Osteocyte (in vitro differentiated cells): ENCODE measurements around the genes C3orf33 and GMPS.

- PRO-cap, result unidirectional peak, plus-strand start at chr3:155805674; unidirectional peak, minus-strand start at chr3:155806268
Measured at GRCh38 chr3:155805474-155806617, at the start of gene C3orf33. Gene C3orf33, minus strand, starts transcription at chr3:155806278.

DNA sequence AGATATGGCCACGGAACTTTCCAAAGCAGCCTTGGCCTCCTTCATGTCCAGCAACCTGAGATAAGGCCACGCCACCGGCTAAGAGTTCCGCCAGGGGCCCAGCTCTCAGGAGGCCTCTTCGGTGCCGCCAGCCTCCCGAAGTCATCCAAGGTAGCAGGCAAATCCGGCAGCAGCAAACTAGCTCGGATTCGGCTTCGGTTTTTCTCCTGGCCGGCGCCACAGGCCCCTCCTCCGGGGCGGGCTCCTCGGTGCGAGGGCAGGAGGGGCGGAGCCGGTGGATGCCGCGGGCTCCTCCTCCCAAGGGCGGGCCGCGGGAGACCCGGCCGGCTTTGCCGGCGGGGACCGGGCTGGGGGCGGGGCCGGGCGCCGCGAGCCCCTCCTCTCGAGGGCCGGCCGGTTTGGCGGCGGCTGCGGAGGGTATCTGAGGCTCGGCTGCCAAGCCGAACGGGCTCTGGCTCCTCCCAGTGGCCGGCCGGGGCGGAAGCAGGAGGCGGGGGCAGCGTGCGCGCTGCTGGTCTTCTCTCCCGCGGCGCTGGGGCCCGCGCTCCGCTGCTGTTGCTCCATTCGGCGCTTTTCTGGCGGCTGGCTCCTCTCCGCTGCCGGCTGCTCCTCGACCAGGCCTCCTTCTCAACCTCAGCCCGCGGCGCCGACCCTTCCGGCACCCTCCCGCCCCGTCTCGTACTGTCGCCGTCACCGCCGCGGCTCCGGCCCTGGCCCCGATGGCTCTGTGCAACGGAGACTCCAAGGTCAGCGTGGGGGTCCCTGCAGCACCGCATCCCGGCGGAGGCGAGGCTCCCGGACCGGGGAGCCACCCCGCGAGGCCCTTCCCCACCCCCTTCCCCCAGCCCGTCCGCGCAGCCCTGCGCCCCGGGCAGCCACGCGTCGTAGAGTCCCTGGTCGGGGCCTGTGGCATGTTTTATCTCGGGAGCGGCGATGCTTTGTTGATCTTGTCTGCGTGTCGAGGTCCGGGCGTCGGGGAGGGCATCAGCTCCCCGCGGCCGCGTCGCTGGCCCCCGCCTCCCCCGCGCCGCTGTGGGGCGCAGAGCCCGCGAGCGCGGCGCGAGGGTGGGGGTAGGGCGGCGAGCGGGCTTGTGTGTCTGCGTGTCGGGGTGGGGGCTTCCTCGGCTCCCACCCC lies at the start of gene GMPS:
TSS of gene GMPS (plus strand) at position 499 of the 1,135 bp plus-strand sequence.
- PRO-cap, result bidirectional peak, plus-strand start at position 563 of the sequence, minus-strand start at position 179 of the sequence; bidirectional peak, plus-strand start at position 972 of the sequence, minus-strand start at position 891 of the sequence

DNA sequence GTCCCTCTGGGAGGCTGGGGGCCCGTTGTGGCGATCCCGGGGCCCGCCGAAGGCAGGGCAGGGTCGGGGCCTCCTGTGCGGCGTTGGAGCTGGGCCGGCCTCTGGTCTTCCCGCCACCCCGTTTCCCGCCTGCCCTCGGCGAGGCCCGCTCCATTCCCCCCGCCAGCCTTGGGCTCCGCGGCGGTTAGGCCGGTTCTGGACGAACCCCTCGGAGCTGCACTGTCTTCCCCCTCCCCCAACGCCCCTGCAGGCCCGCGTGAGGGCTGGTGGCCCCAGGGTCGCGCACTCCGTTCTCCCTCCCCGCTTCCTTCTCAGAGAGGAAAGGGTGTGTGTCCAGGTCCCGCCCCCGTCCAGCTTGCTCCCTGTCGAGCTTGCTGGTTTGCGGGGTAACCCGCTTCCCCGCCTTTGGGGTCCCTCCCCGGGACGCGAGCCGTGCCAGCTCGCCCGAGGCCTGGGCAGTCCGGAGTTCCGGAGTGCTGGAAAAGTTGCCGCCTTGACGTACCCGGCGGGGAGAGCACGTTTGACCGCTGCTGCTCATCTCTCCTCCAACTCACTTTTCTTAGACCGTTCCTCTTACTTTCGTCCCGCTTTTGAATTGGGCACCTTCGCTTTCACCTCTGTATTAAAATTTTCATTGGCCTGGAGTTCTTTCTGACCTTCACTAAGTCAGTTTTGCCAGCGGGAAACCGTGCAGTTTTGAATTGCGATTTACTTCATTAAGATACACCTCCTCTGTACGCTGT lies 1.0 kb downstream of the GMPS start:
- PRO-cap, result no peak

DNA sequence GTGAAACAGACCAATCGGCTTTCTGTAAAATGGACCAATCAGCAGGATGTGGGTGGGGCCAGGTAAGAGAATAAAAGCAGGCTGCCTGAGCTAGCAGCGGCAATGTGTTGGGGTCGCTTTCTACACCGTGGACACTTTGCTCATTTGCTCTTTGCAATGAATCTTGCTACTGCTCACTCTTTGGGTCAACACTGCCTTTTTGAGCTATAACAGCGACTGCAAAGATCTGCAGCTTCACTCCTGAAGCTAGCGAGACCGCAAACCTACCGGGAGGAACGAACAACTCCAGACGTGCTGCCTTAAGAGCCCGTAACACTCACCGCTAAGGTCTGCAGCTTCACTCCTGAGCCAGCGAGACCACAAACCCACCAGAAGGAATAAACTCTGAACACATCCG lies 78.3 kb upstream of the KCNAB1 start:
- PRO-cap, result no peak

DNA sequence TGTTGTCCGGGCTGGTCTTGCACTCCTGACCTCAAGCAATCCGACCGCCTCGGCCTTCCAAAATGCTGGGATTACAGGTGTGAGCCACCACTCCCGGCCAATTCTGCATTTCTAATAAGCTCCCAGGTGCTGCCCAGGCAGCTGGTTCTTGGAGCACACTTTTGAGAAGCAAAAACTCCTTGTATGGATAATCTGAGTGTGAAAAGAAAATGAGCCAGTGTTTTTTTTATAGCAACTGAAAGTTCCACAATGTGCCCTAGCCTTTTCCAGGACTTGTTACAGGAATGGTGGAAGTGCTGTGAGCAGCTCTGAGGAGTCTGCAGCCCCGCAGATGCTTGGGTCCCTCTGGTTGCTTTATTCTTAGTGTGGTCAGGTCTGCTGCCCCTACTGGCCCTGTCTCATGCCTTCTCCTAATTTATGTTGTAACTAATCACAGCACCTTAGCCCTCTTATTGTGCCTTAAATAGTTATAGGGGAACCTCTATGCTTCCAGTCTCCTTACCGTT lies 13.5 kb upstream of the KCNAB1 start:
- PRO-cap, result no peak

DNA sequence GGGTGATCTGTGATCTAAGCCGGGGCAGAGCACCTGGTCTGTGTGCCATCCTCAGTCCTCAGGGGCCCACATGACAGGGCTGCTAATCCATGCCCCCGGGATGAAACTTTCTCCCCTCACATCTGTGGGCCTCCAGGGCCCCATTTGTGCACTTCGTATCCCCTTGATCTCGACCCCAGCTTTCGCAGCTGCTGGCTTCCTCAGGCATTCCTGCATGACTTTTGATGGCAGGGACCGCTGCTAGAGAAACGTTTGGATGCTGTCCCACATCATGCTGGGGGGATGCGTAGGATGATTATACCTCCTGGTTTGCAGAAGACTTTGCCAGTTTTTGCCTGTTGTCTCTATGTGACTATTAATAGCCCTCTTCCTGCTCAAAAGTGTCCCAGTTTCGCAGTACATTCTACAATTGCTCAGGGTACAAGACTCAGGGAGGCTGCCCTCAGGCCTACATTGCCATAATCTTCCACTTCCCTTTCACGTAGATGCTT lies 10.4 kb upstream of the KCNAB1 start:
- PRO-cap, result no peak

GRCh38 chr3:156605408-156606579 lies 50.9 kb upstream of the SSR3 start:
- PRO-cap, result bidirectional peak, plus-strand start at chr3:156605970, minus-strand start at chr3:156605905

- PRO-cap, result no peak
Measured at GRCh38 chr3:156691901-156692566, 17.6 kb downstream of the TIPARP start.

DNA sequence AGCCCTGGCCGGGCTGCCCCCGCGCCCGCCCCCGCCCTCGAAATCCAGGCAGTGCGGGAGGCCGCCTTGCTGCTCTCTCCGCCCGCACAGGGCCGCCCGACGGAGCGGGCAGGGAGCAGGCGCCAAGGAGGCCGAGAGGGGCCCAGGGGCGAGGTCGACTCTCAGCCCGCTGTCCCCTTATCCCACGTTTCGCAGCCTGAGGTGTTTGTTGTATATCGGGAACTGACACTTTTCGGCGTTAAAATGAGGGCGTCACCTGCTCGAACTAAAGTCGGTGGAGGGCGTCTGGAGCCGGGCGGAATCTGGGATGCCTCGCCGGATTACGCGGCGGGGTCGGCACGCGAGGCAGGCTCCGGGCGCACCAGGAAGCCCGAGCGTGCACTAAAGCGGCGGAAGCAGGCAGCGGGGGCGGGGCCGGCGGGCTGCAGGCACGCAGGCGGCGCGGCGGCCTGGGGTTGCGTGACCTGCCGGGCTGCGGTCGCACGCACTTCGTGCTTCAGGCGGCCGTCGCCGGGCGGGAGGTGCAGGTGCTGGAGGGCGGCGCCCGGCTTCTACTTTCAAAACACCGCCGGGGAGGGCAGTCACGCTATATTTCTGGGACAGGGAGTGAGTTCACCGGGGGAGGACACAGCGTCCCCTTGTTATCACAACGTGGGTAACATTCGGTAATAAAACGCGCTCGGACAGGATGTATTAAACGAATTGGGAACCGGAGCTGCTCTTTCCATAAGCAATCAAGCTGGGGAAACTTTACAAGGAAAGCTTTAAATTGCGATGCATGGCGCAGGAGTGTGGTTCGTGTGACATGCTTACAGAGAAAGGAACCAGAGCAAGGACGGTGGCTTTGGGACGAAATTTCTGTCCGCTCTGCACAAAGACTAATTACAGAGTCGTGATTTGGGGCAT lies 9.3 kb upstream of the LEKR1 start:
- PRO-cap, result bidirectional peak, plus-strand start at position 589 of the sequence, minus-strand start at position 304 of the sequence

DNA sequence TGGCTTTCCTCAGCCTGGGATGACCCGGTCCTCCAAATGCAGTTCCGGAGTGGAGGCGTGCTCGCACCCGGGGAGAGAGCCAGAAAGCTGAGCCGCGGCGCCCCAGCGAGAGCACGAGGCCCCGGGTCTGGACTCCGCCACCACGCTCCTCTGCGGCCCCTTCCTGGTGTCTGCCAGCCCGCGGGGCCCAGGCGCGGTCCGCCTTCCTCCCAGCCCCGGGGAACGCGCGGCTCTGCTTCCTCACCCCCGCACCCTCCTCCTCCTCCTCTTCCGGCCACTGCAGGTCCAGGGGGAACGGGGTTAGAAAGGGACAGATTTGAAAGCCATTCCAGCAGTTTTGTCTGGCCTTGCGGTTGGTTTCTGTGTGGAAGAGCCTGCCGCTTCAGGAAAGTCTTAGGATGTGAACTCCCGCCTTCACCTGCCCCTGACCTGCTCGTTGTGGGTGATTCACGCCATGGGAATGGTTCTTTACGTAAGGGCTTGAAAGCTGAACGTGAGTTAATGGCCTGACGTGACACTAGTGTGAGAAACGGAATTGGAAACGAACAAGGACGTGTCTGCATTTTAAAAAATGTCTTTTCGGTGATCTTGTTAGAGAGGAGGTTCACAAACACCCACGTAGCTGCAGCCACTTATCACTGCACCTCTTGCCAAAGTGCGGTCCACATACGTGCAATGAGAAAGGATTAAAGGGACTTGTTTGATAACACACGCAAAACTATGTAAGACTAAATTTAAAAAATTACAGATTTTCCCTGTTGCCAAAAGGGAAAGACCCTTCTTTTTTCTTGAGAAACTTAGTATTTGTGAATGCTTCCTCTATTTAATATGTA lies 451 bp downstream of the LEKR1 start:
- PRO-cap, result no peak

DNA sequence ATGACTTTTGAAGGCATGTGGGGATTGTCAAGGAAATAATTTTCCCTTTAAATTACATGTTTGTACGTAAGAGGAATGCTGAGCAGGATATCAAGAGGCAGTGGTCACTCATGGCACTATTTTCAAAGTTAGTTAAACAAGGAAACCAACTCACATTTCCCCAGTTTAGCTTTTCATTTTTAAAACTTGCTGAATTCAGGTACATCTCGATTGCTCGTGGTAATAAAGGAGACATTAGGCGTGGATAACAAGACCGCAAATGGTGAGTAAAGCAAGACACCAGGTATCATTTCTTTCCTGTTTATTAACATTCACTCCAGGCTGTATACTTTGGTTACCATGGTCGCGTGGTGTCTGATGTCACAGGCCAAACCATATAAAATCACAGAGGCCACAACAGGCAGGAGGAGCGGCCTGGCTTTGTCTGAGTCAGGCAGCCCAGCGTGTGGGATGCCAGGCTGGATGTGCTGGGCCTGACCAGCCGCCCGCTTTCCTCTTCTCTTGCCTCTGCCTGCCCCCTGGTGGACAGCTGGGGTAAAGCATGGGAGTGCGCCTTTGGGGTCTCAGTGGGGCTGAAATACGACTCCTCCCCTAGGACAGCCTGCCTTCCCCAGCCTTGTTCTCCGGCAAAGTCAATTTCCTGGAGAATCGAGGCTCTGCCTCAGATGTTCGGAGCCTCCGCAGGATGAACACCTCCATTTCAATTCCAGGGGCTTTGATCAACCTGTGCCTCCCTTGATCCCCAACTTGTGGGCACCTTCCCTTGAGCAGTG lies 78.4 kb downstream of the CCNL1 start:
- PRO-cap, result bidirectional peak, plus-strand start at position 406 of the sequence, minus-strand start at position 260 of the sequence

DNA sequence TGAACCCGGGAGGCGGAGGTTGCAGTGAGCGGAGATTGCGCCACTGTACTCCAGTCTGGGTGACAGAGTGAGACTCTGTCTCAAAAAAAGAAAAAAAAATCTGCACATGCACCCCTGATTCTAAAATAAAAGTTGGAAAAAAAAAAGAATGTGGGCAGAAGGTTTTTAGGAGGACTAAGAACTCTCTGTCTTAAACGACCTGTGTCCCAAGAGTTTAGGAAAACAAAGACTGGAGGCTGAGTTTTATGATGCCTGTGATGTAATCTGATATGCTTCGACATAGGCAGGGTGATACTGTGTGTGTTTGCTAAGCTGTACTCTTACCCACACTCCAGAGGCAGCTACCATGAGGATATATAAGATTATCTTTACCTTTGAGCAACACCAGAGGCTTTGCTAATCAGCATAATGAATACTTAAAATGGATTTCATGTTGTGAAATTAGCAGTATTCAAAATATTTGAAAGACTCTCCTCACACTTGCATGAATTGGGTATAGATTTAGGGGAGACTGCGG lies 34.2 kb downstream of the CCNL1 start:
- PRO-cap, result no peak

DNA sequence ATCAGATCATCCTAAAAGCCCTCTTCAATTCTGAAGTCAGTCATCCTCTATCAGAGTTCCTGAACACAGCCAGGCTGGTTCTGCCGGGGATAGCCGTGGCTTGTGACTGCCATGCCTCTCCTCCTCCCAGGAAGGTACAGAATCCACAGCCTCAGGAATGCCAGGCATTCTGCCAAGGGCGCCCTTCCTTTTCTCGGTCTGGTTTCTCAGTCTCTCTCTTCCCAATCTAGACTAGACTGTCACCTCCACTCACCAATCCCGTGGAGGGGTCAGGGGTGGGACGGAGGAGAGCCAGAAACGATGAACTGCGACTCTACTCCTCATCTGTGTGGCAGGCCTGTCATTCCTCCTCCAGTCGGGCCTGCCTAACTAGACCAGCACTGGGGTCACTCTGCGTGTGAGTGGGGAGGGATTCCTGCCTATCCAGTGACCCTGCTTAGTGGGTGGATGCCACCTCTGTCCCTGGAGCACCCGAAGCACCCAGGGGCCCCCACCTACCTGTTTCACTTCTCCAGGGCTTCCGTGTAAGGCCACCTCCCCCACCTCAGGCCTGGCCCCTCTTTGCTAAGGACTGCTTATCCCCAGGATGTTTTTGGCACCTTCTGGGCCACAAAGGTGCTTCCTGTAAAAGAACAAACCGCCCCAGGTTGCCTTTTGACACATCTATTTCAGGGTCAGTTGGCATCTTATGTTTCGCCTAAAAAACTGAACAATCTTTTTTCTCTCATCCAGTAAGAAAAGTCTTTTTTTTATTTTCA lies 30.8 kb downstream of the CCNL1 start:
- PRO-cap, result no peak

- PRO-cap, result no peak
Measured at GRCh38 chr3:157148905-157149647, 10.9 kb downstream of the CCNL1 start.

DNA sequence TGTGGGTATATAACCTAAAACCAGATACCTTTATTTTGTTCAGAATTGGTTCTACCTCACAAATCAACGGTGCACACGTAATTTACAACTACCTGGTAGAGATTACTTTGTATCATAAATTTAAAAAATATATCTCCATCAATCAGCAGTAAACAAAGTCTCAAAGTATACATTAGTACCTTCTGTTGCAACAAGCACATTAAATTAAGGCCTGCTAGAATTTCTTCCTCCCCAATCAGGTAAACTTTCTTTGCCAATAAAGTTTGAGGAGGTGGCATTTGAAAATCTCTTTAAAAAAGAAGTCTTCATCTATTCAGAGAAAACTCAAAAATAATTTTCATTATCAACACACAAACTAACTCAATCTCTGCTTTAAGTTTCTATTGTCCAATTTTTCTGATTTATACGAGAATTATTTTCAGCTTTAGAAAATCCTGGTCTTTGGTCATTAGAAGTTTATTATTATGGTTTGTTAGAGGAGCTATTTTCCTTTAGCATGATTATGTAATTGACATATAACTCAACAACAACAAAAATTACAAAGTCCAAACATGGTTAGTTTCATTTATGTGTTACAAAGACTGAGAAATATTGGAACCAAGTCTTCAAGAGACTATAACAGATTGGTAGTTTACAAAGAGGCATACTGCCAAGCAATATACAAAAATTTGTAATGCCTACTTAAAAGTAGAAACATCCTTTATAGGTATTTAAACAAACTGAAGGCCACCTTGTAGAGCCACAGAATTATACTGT lies 4.2 kb downstream of the CCNL1 start:
- PRO-cap, result no peak

- PRO-cap, result bidirectional peak, plus-strand start at chr3:157175223, minus-strand start at chr3:157174869
Measured at GRCh38 chr3:157174575-157175644, 15.0 kb upstream of the CCNL1 start.

- PRO-cap, result no peak
Measured at GRCh38 chr3:157175645-157176109, 15.7 kb upstream of the CCNL1 start.

DNA sequence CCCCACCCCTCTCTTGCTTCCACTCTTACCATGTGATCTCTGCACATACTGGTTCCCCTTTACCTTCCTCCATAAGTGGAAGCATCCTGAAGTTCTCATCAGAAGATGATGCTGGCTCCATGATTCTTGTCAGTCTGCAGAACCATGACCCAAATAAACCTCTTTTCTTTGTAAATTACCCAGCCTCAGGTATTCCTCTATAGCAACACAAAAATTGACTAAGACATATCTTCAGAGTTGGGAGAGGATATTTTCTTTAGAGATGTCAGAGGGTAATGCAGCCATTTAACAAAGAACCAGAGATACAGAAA lies 14.3 kb downstream of the MLF1 start:
- PRO-cap, result no peak

- PRO-cap, result no peak
Measured at GRCh38 chr3:158731593-158731970, 675 bp downstream of the RARRES1 start.

DNA sequence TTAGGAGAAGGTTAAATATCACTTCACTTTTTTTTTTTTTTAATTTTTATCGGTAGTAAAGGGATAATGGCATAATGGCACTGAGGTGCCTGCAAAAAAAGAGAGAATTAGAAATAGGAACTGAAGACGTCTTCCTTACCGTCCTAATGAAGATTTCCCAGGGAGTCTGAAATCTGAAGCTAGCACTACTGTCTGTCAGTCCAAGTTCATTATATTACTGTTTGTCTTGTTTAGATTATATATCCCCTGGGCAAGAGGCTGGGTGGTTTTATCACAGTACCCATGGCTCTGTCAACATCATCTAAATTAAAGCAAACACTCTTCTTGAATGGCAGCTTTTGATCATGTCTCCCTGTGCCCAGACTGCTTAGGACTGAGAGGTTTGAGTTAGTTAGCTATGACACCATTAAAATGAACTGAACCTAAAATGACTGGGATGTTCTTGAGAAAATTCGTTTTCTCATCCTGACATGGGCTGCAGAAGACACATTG lies 23.9 kb upstream of the IQCJ start:
- PRO-cap, result no peak